Measurements from ENCODE around the genes MRS2 and GMNN.

DNA sequence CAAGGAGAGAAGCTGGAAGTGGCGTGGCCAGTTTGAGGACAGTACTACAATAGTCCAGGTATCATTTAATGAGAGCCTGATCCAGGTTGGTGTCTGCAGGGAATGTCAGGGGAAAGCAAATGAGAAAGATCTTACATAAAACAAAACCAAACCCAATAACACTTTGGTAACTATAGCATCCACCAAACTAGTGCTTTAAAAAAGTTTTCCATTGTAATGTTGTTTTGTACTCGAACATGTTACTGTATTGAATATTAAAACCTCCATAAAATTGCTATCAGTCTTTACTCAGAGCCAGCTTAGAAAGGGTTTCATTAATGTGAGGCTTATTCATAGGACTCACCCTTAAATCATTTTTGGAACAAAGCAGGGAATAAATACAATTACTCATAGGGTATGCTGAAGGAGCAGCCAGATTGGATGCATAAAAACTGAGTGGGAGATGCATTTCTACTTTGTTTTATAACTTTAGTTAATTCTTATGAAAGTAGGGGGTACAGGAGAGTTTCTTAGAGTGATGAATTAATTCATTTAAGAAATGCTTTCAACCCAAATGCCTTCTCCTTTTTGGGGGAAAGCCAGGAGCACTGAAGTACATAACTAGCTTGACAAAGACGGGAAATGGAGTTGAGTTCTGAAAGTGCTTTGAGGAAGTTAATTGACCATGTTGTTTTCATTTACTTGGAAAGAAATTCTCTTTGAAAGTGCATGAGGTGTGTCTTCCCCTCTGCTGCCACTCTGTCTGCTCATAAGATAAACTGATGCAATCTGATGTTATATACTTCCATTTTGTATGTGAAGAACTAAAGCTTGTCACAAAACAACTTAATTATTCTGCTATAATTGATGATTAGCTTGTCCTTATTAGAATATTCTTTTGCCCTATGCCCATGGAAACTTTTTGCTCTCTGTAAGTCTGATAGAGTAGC lies 90.3 kb downstream of the RNF144B start:
- RRBS: no CpG with 5 or more reads among the region's 3 CpGs

GRCh38 chr6:19312055-19312757 lies 525.0 kb upstream of the ID4 start:
- RRBS: no CpG with 5 or more reads among the region's 8 CpGs

- RRBS: no CpG with 5 or more reads among the region's 11 CpGs
These were observed 404.1 kb upstream of the ID4 start for GRCh38 chr6:19432960-19433628.

- RRBS: no CpG with 5 or more reads among the region's 7 CpGs
These were observed 72.5 kb upstream of the ID4 start for GRCh38 chr6:19764818-19765021.

- RRBS: no CpG with 5 or more reads among the region's 7 CpGs
These were observed 89.8 kb upstream of the MBOAT1 start for GRCh38 chr6:20301848-20302617.

DNA sequence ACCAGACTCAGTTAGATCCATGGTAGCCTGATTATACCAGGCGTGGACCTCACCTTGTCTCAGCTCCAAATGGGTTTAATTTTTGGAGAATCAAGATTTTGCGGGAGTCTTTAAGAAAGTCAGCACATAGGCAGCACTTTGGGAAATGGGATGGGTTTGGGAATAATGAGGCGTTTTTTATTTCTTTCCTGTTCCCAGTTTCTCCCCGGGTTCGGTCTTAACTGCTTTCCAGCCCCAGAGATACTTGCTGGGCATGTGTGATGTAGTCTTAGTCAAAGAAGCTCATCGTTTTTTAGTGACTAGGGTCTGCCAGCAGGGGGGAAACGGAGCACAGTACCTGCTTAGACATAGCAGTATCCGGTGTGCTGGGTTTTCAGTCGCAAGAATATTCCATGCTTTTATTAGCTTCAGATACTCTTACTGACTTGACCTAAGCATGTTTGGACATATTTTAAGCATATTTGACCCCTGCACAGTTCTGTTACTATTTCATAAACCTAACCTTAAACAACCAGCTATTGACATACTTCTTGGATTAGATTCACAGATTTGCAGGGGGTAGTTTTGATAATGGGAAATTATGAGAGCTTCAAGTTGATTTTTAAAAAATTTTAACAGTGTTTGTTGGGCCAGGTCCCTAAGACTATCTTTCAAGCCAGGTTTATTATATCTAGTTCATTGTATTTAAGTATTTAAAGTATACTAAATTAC lies 2.9 kb downstream of the E2F3 start:
- RRBS: no CpG with 5 or more reads among the region's 9 CpGs

GRCh38 chr6:20416963-20417350 lies 15.3 kb downstream of the E2F3 start:
- RRBS: no CpG with 5 or more reads among the region's 1 CpG

DNA sequence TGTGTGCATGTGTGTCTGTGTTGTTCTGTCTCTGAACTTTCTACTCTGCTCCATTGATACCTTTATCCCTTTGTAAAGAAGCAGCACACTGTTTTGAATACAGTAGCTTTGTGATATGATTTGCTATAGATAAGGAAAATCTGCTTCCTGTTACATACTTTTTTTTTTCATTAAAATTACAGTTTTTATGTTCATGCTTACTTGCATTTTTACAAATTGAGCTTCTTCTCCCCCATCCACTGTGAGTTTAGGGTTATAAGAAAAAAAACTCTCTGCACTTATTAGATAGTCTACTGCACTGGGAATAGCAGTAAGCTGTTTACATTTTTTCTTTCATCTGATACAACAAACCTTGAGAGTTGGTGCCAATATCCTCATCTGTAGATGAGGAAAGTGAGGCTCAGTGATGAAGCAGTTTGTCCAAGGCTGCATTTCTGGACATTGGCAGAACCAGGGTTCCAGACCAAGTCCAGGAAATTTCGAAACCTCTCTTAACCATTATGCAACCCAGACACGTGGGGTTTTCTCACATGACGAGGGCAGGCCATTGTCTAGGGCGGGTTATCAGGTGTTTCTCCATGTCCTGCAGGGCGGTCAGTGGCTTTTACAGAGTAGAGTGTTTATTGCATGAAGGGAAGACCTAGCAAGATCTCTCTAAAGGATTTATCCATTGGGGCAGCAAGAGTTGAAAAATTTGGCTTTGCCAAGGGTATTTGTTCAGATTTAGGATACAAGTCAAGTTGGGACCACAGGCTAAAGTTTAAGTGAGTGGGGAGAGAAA lies 22.9 kb downstream of the E2F3 start:
- RRBS: no CpG with 5 or more reads among the region's 5 CpGs

DNA sequence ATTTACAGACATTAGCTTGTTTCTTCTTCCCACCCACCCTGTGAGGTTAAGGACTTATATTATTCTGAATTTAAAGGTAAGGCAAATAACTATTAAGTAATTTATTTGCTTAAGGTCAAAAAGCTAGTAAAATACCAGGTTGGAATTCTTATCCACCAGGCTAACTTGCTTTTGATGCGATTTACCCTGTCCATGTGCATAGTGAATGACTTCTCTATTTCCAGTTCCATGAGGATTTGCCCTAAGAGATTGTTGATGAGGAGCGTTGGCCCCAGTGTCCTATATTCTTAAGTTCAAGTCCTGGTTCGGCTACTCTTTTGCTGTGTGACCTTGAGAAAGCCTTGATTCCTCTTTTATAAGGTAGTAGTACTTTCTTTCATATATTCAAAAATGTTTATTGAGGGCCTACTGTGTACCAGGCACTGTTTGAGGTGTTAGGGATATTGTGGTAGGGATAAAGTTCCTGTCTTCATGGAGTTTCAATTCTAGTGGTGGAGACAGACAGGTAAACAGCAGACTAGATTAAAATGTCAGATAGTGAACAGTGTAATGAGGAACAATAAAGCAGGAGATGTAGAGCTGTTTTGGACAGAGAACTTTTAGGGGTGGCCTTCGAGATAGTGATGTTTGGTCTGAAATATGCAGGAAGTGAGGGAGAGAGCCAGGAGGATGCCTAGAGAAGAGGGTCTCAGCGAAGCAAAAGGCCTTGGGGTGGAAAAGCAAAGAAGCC lies 286.3 kb downstream of the CDKAL1 start:
- RRBS: no CpG with 5 or more reads among the region's 5 CpGs

DNA sequence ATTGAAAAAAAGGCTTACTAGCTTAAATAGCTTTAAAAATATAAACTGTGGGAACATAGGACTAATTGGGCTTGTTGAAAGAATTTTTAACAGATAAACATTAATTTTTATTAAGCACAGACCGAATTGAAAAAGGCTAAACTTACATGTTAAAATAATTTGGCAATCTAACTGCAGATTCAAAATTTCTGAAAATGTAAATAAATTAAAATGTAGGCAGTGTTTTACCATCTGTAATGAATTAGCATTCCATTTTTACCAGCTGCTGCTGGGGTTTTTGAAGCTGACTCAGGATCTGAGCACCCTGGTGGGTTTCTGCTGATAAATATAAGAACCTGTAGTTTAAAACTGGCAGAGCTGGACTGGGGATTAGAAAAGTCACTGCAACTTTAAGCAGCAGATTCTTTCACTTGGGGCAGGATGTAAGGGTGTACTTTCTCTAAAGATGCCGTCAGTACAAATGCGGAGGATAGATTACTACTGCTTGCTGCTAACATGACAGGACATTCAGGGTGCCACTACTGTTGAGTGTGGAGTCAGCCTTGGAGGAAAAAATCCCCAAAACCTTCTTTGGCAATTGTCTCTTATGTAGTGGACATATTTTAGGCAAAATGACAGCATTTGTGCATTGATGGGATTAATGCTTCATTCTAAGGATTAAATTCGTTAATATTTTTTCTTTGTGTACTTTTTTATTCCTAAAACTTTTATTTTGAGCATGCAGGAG lies 341.8 kb downstream of the CDKAL1 start:
- RRBS: no CpG with 5 or more reads among the region's 4 CpGs

GRCh38 chr6:21596192-21596830 lies 2.8 kb downstream of the SOX4 start:
- RRBS: 11% methylated on average over 6 of the region's 34 CpGs

- RRBS: 10% methylated on average over 2 of the region's 11 CpGs
These were observed 309.4 kb downstream of the PRL start for GRCh38 chr6:21987453-21987874.

DNA sequence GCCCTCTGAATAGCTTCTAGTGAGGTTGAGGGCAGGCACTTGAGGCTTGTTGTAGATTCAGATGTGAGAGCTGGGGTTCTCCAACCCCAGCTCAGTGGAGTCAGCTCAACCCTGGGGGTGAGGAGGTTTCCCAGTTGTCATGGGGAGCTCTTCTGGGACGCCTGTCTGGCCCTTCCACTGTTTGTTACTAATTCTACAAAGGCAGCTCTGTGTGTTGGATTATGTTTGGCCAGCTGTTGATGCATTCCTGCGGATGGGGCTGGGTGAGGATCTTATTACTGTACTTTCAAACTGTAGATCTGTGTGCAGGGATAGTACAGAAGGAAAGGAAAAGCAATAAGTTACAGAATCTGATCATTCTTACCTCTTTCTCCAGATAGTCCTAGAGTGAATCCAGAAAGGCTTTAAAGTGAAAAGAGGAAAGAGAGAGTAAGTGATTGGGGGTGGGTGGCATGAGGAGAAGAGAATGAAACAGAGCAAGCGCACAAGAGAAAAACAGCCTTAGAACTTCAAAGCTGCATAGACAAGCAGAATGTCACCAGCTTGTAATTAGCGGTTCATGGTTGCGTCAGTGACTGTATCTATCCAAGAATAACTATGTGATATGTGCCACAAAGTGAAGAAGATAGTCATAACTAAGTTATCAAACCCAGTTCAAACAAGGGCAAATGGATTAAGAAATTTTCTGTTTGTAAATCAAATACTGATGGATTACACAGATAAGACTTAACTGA lies 148.6 kb downstream of the PRL start:
- RRBS: no CpG with 5 or more reads among the region's 5 CpGs

GRCh38 chr6:22827886-22828858 lies 258.8 kb downstream of the HDGFL1 start:
- RRBS: no CpG with 5 or more reads among the region's 9 CpGs

GRCh38 chr6:24359760-24360578 lies 2.1 kb upstream of the DCDC2 start:
- RRBS: no CpG with 5 or more reads among the region's 54 CpGs

- RRBS: 1% methylated on average over 17 of the region's 77 CpGs
These were observed at the start of gene MRS2 for GRCh38 chr6:24402621-24403851. TSS of gene MRS2 (plus strand) at chr6:24402936.

DNA sequence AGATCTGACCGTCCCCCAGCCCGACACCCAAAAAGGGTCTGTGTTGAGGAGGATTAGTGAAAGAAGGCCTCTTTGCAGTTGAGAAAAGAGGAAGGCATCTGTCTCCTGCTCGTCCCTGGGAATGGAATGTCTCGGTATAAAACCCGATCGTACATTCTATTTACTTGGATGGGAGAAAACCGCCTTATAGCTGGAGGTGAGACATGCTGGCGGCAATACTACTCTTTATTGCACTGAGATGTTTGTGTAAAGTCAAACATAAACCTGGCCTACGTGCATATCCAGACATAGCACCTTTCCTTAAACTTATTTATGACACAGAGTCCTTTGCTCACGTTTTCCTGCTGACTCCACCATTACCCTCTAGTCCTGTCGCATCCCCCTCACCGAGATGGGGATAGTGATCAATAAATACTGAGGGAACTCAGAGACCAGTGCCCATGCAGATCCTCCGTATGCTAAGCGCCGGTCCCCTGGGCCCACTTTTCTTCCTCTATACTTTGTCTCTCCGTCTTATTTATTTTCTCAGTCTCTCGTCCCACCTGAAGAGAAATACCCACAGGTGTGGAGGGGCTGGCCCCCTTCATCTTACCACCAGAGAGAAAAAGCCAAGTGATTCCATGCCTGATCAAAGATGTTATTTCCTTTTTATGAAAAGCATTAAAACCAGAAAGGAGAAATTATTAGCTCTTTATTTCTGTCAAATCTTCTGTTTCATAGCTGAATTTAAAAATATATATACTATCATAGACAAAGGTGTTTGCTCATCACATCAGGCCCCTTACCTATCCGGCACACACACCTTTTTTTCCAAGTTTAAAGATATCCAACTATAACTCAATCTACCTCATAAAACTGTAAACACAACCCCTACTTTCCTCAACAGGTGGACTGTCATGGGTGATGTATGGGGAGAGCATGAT lies 4.2 kb downstream of the TDP2 start:
- RRBS: no CpG with 5 or more reads among the region's 18 CpGs

- RRBS: no CpG with 5 or more reads among the region's 16 CpGs
These were observed 2.7 kb downstream of the C6orf62 start for GRCh38 chr6:24715771-24717092.

GRCh38 chr6:24774625-24775577 lies at the start of gene GMNN:
TSS of gene GMNN (plus strand) at chr6:24774937.
- RRBS: 3% methylated on average over 8 of the region's 77 CpGs